ENCODE data around the genes ZNF451, LGSN and PHF3.

- PRO-cap, 7 experiments = no peak in any of the 7 experiments
- RAMPAGE, long total RNA, 2 experiments = no peak in any of the 2 experiments
Measured at GRCh38 chr6:56516963-56517796, 269.8 kb upstream of the COL21A1 start.

GRCh38 chr6:56527383-56527793 lies 280.0 kb upstream of the COL21A1 start:
- PRO-cap, 7 experiments = no peak in any of the 7 experiments
- RAMPAGE, long total RNA, 2 experiments = no peak in any of the 2 experiments

DNA sequence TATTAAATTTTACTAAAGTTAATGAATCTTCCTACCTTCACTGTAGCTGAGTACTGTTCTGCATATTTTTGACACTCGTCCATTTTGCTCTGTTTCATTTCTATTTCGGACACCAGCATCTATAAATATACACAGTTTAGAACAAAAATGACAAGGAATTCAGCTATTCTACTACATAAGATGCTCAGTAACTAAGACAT lies 327.6 kb downstream of the DST start:
- PRO-cap, 7 experiments = no peak in any of the 7 experiments
- RAMPAGE, long total RNA, 2 experiments = no peak in any of the 2 experiments

DNA sequence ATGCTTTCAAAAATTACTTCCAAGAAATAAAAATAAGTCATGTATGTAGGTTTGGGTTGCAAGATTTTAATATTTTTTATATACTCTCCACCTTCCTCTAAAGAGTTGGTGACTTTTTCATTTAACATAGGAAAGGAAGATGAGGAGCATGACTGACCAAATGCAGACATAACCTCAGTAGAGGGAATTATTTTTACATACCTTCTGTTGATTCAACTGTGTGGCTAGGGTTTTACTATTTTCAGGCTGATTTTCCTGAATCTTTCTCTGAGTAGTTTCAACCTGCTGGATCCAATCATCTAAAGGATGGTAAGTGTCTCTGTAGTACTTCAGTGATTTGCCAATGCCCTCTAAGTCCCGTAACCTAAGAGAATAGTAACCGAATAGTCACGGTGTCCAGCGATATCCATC lies 326.8 kb downstream of the DST start:
- PRO-cap, 7 experiments = no peak in any of the 7 experiments
- RAMPAGE, long total RNA, 2 experiments = no peak in any of the 2 experiments

DNA sequence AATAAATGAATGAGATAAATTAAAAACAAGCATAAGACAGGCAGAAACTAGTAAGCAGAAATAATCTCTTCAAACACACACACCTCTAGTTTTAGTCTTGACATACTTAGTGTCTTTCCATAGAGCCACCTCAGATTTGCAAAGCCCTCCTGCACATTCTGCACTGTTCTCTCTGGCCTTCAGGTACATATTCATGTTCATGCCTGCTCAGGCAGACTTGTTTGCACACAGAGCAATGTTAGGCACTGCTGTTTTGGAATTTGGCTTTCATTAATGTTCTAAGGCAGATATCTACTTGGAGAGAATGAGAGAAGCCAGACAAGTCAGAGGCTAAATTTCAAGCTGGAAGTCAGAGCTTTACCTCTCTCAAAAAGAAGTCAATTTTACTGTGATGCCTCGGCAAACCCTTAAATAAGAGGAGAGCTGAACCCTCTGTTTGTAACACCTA lies 290.6 kb downstream of the DST start:
- PRO-cap, 7 experiments = no peak in any of the 7 experiments
- RAMPAGE, long total RNA, 2 experiments = no peak in any of the 2 experiments

DNA sequence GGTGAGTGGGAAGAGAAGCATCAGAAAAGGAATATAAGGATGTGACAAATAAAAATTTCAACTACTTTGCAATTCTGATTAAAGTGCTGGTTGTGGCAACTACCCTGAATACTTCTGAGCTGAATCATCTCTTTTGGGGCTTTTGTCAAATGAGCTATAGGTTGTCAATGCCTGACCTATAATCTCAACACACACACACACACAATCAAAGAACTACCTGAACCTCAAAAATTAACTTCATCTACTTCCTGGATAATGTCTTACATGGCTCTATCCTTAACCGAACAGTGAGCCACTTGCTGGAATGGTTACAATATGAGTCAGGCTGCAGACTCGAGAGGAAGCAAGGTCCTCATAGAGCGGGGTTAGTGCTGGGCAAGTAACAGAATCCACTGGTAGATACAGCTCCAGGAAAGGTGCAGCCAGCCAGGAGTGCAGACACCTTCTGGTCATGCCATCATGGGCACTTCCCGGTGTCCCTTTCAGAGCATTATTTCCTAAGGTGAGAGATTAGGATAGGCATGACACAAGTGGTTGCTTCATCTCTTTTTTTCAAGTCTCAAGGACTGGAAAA lies 241.3 kb downstream of the DST start:
- PRO-cap, 7 experiments = no peak in any of the 7 experiments
- RAMPAGE, long total RNA, 2 experiments = no peak in any of the 2 experiments

- PRO-cap, 7 experiments = no peak in any of the 7 experiments
- RAMPAGE, long total RNA, 2 experiments = no peak in any of the 2 experiments
Measured at GRCh38 chr6:56726959-56727917, 227.4 kb downstream of the DST start.

- PRO-cap, 7 experiments = peak in 7 of 7 experiments; most common plus-strand start chr6:57090188 (in 3); most common minus-strand start chr6:57089975 (in 7)
- RAMPAGE, long total RNA, 2 experiments = start-site peak on the plus strand in 2 of 2 experiments, at chr6:57090044-57090200 at its widest, 495 to 976 reads per replicate
Measured at GRCh38 chr6:57089719-57090396, at the start of gene ZNF451. Gene ZNF451 (plus strand): TSS chr6:57090188.

DNA sequence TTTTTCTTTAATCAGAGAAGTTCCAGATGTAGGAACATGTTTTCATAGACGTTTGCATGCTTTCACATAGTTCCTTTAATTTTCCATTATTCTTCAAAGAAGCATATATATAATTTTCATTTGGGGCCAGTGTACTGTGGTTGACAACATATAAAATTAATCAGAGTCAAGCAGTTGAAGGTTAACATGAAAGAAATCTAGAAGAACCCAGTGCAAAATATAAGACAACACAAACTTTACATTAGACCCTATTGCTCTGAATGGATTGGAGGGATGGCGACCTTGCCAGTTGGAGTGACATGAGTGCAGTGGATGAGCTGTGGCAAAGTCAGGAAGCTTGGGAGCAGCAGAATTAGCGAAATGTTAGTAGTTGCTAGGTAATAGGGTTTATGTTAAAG lies 105.8 kb downstream of the PRIM2 start:
- PRO-cap, 7 experiments = no peak in any of the 7 experiments
- RAMPAGE, long total RNA, 2 experiments = no peak in any of the 2 experiments

DNA sequence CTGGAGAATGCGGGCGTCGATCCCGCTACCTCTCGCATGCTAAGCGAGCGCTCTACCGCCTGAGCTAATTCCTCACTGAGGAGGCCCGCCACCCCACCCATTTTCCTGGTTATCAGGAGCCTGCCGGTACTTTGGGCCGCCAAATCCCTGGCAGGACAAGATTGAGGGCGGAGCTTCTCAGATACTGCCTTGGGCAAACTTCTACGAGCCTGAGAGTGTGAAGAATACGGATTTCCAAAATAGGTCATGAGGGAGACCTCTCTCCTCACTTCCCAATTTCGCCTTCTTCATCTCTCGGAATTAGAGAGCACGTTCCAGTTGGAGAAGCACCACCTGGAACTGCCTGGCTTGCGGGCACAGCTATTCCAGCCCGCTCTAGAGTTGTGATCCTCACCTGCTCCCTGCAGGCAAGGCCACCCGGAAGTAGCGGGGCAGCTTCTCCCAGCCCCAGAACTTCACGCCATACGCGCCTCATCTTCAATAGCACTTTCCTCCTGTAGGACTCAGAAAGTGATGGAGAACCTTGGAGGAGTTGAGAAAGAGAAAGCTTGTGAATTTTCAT lies 496.1 kb downstream of the PRIM2 start:
- PRO-cap, 7 experiments = no peak in any of the 7 experiments
- RAMPAGE, long total RNA, 2 experiments = no peak in any of the 2 experiments

- PRO-cap, 7 experiments = no peak in any of the 7 experiments
- RAMPAGE, long total RNA, 2 experiments = no peak in any of the 2 experiments
Measured at GRCh38 chr6:63319835-63320207, at the start of gene LGSN. Gene LGSN (minus strand): TSS chr6:63319983.

GRCh38 chr6:63391304-63391970 lies 71.7 kb upstream of the LGSN start:
- PRO-cap, 7 experiments = no peak in any of the 7 experiments
- RAMPAGE, long total RNA, 2 experiments = no peak in any of the 2 experiments

- PRO-cap, 7 experiments = no peak in any of the 7 experiments
- RAMPAGE, long total RNA, 2 experiments = no peak in any of the 2 experiments
Measured at GRCh38 chr6:63577820-63578239, 5.5 kb downstream of the PTP4A1 start.

- PRO-cap, 7 experiments = peak in 7 of 7 experiments; most common plus-strand start chr6:63636153 (in 6); most common minus-strand start chr6:63635678 (in 7)
- RAMPAGE, long total RNA, 2 experiments = start-site peak on the plus strand in 2 of 2 experiments, at chr6:63635822-63636139 at its widest, 87 to 950 reads per replicate
Measured at GRCh38 chr6:63635550-63636430, at the start of gene PHF3. Gene PHF3 (plus strand): TSS chr6:63635802.

- PRO-cap, 7 experiments = no peak in any of the 7 experiments
- RAMPAGE, long total RNA, 2 experiments = no peak in any of the 2 experiments
Measured at GRCh38 chr6:63646350-63647038, 10.9 kb downstream of the PHF3 start.

- PRO-cap, 7 experiments = no peak in any of the 7 experiments
- RAMPAGE, long total RNA, 2 experiments = no peak in any of the 2 experiments
Measured at GRCh38 chr6:67885191-67886335, 749.5 kb upstream of the ADGRB3 start.

DNA sequence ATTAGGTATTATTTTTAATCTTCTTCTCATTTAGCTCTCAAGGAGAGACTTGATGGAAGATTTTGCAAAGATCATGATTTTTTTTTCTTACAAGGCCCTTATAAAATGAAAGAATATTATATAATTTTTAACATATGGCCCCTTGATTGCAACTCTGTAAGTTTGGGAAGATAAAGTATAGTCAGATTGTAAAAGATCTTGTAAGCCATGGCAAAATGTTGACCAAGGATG lies 227.6 kb upstream of the ADGRB3 start:
- PRO-cap, 7 experiments = no peak in any of the 7 experiments
- RAMPAGE, long total RNA, 2 experiments = no peak in any of the 2 experiments

DNA sequence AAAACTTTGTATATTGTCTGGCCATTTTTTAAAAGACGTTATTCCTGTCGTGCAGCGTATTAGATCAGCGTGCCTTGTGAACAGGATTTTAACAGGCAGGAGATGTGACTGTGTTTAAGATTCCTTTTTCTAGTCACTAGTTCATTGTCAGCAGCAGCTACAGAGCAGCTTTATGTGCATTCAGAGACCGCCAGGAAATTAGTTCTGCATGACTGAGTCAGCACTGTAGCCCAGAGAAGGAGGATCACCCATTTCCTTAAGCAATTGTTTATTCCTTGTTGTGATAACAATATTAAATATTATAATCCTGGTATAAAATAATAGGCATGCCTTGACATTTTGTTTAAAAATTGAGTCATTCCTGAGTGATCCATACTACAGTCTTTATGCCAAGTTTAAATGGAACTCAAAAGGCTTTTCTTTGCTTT lies 75.3 kb upstream of the ADGRB3 start:
- PRO-cap, 7 experiments = no peak in any of the 7 experiments
- RAMPAGE, long total RNA, 2 experiments = no peak in any of the 2 experiments

DNA sequence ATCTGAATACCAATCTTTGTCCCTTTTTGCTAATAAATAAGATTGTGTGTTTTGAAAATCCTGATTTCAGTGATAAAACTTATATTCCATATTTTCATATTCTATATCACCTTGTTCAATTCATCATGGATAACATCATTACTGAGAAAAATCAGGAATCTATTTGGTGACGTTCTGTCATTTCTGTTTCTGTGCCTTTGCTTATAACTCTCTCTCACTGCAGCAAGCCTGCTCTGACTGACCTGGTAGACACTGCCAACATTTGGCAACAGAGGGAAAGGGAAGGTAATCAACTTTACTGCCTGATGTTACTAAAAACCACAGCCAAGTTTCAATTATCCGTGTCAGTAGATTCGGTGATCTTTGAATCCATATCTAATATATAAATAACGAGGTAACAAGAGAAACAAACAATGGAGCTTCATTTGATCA lies 502.0 kb downstream of the LMBRD1 start:
- PRO-cap, 7 experiments = no peak in any of the 7 experiments
- RAMPAGE, long total RNA, 2 experiments = no peak in any of the 2 experiments

- PRO-cap, 7 experiments = no peak in any of the 7 experiments
- RAMPAGE, long total RNA, 2 experiments = no peak in any of the 2 experiments
Measured at GRCh38 chr6:70552592-70553072, 14.1 kb upstream of the SDHAF4 start.

All from ovary (tissue), 7 donors.